Skeletal muscle cell (primary cell): ENCODE measurements around a stretch of chr3.

GRCh38 chr3:191926945-191927704 lies 466.2 kb downstream of the PYDC2 start:
- RRBS = no CpG with 5 or more reads among the region's 7 CpGs

DNA sequence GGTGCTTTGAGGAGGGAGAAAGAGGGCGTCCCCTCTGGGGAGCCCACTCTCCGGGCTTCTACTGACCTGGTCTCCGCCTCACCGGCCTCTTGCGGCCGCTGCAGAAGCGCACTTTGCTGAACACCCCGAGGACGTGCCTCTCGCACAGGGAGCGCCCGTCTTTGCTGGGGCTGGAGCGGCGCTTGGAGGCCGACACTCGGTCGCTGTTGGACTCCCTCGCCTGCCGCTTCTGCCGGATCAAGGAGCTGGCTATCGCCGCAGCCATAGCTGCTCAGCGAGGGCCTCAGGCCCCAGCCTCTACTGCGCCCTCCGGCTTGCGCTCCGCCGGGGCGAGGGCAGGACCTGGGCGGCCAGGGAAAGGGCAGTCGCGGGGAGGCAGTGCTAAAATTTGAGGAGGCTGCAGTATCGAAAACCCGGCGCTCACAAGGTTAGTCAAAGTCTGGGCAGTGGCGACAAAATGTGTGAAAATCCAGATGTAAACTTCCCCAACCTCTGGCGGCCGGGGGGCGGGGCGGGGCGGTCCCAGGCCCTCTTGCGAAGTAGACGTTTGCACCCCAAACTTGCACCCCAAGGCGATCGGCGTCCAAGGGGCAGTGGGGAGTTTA lies 319.3 kb downstream of the FGF12 start:
- RRBS = 1% methylated on average over 13 of the region's 46 CpGs

GRCh38 chr3:192917358-192917744 lies 305 bp downstream of the MB21D2 start:
- RRBS = 8% methylated on average over 2 of the region's 20 CpGs

DNA sequence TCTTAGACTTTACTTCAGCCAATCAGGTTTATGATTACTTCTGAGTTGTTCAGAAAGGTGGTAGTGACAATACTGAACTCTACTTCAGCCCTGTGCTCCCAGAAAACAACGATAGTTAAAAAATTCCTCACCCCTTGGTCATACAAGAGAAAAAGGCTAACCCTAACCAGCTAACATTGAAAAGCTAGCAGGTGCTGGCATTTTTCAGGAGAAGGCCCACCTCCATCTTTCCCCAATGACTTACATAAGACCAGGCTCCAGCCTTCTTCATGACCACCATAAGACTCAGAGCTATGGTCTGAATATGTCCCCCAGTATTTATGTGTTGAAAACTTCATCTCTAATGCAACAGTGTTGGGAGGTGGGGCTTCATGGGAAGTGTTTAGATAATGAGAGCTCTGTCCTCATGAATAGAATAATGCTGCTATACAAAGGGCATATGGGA lies 125.4 kb upstream of the PLAAT1 start:
- RRBS = no CpG with 5 or more reads among the region's 1 CpG

DNA sequence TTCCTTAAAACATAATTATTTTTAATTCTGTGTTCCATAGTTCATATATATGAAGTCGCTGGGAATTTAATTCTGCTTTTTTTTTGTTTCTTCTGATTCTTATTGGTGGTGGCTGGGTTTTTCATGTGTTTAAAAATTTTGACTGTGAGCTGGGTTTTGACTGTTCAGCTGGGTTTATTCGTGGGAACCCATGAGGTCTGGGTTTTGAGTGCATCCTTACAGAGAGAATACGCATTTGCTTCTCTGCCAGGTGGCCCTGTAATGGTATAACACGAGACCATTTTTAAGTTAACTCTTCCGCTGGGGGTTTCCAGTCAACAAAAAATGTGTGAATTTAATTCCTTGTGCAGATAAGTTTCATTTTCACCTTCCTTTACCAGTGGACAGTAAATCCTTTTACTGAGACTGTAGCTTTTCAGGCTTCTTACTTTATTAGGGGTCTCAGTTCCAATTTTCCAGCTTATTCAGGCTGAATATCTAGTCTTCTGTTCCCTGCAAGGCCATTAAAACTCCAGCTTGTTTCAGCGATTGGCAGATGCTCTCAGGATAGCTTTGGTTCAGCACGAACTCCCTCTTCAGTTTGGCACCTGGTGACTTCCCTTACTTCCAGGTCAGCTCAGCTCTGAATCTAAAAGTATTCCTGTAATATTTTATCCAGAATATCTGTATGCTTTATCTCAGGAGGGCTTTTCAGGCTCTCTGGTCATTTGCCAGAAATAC lies 149.7 kb downstream of the OPA1 start:
- RRBS = no CpG with 5 or more reads among the region's 7 CpGs

DNA sequence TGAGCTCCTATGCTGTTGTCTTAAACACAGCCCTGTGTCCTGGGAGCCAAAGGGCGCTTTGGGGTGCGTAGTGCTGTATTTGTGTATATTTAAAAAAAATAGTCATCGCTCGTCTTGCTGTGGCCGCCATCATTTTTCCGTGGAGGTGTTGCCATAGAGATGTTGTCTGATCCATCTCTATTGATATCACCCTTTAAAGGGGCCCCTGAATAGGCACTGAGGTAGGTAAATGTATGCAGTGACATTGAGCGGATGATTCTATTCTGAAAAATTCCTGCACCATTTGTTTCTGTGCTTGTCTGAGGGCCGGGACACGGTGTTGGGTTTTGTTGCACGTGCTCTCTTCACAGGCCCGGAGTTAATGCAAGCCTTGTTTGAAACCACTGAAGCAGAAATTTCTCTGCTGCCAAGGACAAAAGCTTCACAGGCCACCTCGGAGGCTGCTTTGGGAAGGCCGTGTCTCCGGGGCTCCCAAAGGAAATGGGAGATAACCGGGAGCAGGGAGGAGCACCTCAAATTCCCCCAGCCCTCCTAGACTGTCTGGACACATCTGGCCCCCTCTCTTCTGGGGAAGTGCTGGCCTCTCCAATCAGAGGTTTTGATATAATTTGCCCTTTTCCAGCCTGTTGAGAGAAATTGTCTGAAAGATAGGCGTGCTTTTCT lies 179.3 kb downstream of the OPA1 start:
- RRBS = no CpG with 5 or more reads among the region's 16 CpGs

DNA sequence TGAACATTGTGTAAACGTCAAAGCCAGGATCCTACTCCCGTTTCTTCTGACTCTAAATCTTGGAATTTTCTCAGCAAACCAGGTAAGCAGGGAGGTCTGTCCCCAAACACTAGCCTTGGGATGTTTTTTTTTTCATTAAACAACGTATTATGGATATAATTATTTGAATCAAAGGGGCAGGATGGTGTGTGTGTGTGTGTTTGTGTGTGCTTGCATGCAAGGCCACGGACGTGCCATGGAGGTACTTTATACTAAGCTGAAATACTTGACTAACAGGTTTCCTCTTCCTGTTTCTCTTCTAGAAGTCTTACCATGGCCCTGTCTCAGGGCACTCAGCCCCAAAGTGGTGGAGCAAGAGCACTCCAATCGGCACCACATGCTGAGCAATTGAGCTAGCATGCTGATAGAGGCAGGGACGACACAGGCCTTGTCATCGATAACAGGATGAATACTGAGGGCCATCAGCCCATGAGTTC lies 198.6 kb downstream of the OPA1 start:
- RRBS = no CpG with 5 or more reads among the region's 8 CpGs

DNA sequence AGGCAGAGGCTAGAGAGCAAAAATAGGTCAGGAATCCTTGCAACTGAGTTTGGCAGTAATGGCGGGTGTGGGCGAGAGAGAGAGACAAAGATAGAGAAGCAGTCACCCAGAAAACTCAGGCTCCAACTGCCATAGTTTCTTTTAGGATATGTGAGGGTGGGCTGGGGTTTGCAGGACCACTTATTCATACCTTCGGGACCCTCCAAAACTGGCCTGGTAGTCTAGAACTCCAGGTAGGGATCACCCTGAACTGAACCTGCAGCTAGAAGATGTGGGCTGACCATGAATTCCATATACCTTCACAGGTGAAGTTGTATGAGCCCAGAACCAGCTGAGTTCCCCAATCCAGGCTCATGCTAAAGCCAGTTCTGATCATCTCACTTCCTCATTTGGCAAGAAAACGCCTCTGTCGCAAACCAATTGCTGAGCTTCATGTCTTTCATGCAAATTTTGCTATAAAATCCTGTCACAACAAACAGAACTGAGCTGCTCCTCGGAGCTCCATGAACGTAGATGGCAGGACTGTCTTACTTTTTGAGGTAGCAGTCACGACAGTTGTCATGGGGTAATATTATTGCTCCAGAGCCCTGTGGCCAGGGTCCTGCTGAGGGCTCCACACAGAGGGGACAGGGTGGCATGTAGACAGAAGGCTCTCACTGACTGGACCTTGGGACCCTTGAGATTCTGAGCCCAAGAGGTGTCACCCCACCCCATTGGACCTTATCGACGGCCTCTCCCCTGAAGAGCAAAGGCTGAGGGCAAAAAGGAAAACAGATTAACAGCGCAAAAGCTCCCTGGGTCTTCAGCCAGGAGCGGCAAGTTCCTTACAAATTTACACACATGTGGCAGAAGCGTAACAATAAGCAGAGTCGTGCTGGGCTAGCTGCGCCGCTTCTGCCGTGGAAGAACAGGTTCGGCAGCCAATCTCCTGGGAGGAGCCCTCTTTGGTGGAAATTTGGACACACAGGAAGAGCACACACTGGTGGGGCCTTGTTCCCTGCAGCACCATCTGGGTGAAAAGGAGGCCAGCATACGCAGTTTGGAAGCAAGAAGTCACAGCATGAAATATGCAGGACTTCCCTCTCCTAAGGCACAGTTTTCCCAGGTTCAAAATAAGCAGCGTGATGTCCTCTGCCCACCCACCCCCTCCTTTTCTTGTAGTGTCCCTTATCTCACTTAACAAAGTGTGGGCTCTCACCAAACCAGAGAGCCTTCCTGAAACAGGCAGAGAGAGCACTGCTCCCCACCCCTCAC lies 249.2 kb downstream of the OPA1 start:
- RRBS = no CpG with 5 or more reads among the region's 20 CpGs

DNA sequence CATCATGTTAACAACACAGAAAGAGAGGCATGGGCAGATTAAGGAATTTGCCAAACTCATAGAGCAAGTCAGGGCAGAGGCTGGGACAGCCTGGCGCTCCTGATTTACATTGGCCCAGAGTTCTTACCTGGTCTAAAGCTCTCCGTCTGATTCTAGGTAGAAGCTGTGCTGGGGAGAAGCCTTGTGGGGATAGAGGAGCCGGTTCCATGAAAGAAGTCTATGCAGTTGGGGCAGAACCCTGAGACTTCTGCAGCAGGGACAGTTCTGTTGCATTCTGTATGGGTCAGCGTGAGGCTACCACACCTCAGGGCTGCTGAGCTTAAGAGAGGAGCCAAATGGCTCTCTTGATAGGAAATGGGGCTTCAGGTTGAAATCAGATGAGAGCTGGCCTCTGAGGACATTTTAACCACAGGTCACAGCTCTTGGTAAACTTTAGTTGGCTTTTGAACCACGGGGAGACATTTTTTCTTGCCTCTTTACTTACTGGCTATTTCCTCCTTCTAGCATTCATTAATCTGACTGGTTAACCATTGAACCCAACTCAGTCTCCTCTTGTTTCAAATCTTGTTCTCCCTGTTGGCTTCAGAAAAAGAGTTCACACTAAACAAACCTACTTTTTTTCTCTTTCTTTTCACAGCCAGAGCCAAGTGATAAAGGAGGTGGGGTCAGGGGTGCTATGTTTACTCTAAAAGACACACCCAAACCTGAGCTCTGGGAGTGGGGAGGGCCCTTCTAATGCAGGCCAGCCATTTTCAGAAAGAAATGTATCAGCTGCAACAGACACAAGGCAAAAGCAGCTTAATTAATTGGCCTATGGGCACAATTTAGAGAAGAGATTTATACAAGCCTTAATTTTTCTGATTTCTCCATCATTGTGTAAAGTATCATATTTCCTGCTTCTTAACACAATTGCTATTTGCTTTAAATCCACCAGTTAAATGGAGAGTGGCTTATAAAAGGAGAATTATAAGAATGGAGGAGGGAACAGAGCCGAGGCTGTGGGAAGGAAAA lies 250.8 kb downstream of the OPA1 start:
- RRBS = no CpG with 5 or more reads among the region's 6 CpGs

DNA sequence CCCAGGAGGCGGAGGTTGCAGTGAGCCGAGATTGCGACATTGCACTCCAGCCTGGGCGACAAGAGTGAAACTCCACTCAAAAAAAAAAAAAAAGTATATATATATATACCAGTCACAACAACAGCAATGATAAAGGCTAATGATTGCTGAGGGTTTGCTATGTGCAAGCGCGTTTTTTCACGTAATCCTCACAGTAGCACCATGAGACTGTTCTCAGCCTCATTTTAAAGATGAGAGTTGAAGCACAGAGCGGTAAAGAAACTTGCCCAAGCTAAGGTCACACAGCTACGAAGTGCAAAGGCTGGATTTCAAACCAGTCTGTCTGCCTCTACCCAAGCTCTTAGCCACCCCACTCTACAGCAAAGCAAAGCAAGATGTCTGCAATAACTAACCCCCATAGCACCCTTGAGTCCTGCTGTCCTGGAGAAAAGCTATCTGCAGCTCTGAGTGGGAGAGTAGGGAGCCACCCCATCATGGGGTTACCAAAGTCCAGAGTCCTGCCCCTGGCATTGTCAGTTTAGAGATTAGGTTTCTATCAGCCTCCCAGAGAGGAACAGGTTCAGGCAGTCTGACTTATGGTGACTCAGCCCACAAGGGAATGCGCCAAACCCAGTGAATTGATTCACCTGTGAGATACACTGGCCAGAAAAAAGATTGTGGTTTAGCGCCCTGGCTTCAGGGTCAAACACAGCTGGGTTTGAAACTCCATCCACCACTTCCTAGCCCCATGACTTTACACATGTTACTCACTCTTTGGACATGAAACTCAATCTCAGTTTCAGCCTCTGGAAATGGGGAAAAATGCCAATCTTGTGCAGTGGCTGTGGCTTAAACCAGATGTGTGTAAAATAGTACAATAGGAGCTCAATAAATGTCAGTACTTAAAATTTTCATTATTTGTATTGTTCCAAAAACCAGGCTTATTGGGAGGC lies 263.8 kb upstream of the HES1 start:
- RRBS = no CpG with 5 or more reads among the region's 11 CpGs

DNA sequence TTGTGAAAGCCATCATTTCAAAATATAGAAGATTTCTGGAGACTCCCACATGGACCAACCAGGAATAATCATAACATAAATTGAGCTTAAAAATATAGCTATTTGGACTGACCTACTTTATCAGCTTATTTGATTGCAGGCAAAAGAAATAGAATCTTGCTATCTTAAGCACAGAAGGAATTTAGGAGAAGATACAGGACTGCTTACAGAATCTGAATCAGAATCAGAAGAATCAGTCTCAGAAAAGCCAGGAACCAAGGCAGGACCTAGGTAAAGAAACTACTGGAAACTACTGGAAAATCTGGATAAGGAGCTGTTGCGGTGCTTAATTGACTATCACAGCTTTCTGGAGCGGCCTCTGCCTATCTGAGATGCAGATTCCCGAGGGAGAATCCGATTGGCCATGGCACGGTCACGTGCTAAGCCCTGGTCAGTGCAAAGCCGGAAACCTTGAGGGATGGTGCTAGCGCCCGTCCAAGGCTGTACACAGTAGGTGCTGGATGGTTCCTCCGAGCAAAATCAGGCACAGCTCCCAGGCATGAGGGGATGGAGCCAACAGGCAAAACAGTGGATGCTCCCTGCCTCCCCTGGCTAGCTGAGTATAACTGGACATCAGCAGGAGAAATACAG lies 238.8 kb upstream of the HES1 start:
- RRBS = no CpG with 5 or more reads among the region's 10 CpGs

- RRBS = no CpG with 5 or more reads among the region's 10 CpGs
Measured at GRCh38 chr3:193897906-193898134, 238.1 kb upstream of the HES1 start.

DNA sequence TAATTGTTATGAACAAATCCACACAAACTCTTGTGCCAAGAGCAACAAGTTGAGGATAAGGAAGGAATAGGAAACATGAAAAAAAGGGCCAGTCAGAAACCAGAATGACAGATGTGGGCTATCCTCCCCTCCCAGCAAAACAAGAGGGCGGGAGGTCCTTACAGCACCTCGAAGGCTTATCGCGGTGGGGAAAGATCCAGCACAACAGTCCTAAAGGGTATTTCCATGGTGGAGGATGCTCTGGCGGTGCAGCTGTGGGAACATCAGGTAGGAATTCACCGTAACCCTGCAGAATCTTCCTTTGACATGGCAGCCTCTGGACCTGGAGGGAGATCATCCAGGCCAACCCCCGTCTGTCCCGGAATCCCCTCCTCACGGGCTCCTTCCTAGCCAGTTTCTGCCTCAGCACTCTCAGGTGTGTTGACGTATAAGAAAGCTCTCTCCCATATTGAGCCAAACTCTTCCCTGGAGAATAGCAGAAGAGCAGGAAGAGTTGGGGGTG lies 155.4 kb upstream of the HES1 start:
- RRBS = no CpG with 5 or more reads among the region's 10 CpGs

- RRBS = 2% methylated on average over 21 of the region's 40 CpGs
Measured at GRCh38 chr3:194057963-194058859, 77.7 kb upstream of the HES1 start.

GRCh38 chr3:194100676-194101436 lies 35.1 kb upstream of the HES1 start:
- RRBS = no CpG with 5 or more reads among the region's 17 CpGs

GRCh38 chr3:194138205-194138590 lies 2.2 kb downstream of the HES1 start:
- RRBS = no CpG with 5 or more reads among the region's 6 CpGs

GRCh38 chr3:194150132-194150704 lies 14.3 kb downstream of the HES1 start:
- RRBS = no CpG with 5 or more reads among the region's 9 CpGs

- RRBS = no CpG with 5 or more reads among the region's 2 CpGs
Measured at GRCh38 chr3:194158850-194159388, 23.0 kb downstream of the HES1 start.

GRCh38 chr3:194249029-194249523 lies 102.1 kb downstream of the CPN2 start:
- RRBS = no CpG with 5 or more reads among the region's 6 CpGs